Glomerular endothelial cell (primary cell): ENCODE results near the gene KRTAP5-10.

DNA sequence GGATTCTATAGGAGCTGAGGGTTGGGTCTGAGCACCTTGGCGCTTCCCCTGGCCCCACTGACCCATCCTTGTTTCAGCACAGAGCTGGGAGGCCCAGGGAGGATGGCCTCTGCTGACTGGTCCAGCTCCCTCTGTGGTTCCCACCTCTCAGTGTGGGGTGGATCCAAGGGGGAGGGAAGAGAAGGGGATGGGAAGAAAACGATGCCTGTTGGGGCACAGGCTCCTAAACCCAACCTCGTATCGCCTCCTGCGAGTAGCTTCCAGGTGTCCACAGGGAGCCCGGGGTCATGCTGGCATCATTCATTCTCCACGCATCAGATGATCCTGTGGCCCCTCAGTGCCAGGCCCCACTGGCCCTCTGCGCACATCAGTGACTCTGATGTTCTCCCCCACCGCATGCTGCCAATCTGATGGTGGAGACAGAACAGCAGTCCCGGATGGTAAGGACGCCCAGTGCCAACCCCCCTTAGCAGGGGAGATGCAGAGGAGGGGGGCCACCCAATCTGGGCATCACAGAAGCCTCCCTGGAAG lies 5.1 kb downstream of the MYEOV start:
- RAMPAGE, long total RNA, result no peak

- RAMPAGE, long total RNA, result no peak
Observed at GRCh38 chr11:69321992-69322575, 28.1 kb downstream of the MYEOV start.

DNA sequence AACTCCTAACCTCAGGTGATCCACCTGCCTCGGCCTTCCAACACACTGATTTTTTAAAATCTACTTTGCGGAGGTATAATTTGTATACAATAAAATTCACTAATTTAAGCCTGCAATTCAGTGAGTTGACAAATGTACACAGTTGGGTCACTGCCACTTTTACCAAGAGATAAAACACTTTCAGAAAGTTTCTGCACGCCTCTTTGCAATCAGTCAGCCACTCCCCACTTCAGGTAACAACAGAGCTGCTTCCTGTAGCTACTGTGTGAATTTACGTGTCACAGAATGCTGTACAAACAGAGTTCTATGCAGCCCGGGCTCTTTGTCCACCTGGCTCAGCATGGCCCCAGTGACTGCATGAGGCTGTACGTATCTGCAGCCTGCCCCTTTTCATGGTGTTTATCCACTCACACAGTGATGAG lies 43.1 kb downstream of the MYEOV start:
- RAMPAGE, long total RNA, result no peak

DNA sequence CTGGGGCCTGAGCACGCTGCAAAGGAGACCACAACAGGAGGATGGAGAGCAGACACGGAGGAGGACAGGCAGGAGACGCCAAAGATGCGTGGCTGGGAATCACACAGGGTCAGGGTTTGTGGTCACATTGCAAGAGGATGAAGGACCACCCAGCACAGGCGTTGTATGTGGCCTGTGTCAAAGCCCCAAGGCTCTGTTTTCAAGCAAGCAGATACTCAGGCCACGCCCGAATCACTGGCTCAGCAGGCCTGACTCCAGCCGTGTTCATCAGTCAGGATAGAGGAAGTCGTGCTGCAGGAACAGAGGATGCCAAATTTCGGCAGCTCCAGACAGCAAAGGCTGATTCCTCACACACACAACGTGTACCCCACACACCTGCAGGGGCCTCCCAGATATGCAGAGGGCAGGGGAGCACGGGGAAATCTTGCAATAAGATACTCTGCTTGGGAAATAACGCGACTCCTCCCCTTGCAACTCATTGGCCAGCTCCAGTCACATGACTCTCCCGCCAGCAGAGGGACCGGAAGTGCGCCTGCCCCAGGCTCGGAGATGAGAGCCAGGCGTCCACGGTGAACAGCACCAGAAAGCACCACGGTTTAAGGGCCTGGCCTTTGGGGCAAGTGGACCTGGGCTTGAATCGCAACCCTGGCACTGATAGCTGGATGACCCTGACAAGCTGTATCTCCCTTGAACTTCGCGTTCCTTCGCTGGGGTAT lies 88.2 kb downstream of the MYEOV start:
- RAMPAGE, long total RNA, result no peak

DNA sequence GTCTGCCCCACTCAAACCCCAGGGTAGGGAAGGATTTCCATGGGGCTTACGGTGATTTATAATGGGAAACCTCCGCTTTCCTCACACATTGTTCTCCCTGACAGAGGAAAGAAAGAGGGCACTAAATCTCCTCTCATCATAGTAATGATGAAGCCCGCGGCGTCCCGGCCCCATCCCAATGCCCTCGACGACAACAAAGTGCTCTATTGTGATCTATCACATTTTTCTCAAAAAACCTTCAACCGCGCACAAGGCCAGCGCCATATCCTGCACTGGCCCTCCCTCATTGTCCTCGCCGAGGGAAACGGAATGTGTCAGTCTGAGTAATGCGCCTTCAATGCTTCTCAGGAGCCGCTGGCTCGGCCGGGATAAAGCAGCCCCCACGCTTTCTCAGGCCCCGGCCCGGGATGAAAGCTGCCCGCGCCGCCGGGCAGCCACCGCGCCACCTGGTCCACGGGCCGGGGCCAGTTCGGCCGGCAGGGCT lies 169.7 kb upstream of the CCND1 start:
- RAMPAGE, long total RNA, result no peak

GRCh38 chr11:69483406-69483765 lies 157.6 kb upstream of the CCND1 start:
- RAMPAGE, long total RNA, result no peak

DNA sequence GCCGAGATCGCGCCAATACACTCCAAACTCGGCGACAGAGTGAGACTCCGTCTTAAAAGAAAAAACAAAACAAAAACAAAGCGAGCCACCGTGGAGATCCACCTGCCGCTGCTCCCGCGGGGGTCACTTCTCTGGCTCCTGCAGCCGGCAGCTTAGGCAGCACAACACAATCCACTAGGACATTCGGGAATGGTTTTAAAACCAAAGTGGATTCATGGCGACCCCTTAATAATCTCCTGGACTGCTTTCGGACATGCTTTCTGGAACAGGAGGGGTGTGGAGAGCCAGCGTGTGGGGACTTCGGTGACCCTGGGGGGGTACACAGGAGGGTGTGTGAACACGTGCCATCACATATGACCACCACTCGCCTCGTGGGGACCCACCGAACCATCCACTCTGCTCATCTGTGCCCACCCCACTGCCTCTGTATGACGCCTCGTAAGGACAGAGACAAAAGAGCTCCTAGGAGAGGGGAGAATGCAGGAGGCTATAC lies 9.0 kb downstream of the LTO1 start:
- RAMPAGE, long total RNA, result no peak

GRCh38 chr11:69666797-69667435 lies 8.2 kb downstream of the LTO1 start:
- RAMPAGE, long total RNA, result no peak

DNA sequence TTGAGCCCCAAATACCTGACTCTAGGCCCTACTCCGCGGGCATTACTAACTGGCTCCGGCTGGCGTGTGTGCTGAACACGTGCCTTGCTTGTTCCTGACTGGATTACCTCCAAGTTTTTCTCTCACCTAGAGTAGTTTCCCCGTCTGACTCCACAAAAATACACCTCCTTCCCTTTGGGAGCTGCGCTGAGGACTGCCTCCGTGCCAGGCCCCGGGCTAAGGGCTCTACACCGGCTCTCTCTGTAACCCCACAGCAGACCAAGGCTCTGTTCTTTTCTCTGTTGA lies 61.7 kb downstream of the ANO1 start:
- RAMPAGE, long total RNA, result no peak

- RAMPAGE, long total RNA, result no peak
Observed at GRCh38 chr11:70161454-70162120, 41.5 kb upstream of the FADD start.

DNA sequence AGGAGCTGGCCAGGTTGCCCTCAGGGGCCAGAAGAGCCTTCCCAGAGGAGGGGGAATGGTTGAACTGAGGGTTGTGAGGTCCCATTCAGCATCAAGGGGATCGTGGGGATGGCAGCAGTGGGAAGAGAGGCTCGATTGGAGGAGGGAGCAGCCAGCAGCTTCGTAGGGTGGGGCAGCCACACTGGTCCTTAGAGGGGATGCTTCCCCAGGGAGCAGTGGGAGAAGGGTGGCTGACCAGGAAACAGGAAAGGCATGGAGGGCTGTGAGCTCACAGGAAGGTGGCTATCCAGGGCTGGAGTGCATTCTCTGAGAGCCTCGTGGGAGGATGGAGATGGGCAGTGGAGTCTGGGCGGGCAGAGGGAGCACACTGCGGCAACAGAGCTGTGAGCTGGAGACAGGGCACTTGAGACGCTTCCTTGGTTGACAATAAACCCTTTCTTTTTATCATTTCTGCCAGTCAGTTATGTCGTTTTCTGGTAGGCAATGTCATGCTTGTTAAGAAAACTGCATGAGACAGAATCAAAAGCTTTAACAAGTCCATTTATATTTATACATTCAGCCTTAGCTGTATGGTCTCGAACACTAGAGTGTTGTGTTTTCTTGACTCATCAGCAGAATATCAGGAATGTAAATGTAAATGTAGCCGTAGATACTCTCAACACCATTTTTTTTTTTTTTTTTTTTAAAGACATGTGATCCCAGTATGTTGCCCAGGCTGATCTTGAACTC lies 31.8 kb downstream of the PPFIA1 start:
- RAMPAGE, long total RNA, result no peak

DNA sequence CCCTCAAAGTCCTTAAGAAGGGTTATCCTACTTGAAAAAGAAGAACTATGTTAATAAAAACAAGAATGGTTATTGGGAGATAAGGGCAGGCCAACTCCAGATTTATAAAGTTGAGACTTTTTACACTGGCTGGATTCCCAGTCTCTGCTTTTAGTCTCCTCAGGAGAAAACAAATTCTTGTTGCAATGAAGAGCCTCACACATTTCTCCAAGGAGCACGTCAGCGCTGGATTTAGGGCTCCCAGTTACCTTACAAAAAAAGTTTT lies 34.1 kb upstream of the CTTN start:
- RAMPAGE, long total RNA, result no peak

DNA sequence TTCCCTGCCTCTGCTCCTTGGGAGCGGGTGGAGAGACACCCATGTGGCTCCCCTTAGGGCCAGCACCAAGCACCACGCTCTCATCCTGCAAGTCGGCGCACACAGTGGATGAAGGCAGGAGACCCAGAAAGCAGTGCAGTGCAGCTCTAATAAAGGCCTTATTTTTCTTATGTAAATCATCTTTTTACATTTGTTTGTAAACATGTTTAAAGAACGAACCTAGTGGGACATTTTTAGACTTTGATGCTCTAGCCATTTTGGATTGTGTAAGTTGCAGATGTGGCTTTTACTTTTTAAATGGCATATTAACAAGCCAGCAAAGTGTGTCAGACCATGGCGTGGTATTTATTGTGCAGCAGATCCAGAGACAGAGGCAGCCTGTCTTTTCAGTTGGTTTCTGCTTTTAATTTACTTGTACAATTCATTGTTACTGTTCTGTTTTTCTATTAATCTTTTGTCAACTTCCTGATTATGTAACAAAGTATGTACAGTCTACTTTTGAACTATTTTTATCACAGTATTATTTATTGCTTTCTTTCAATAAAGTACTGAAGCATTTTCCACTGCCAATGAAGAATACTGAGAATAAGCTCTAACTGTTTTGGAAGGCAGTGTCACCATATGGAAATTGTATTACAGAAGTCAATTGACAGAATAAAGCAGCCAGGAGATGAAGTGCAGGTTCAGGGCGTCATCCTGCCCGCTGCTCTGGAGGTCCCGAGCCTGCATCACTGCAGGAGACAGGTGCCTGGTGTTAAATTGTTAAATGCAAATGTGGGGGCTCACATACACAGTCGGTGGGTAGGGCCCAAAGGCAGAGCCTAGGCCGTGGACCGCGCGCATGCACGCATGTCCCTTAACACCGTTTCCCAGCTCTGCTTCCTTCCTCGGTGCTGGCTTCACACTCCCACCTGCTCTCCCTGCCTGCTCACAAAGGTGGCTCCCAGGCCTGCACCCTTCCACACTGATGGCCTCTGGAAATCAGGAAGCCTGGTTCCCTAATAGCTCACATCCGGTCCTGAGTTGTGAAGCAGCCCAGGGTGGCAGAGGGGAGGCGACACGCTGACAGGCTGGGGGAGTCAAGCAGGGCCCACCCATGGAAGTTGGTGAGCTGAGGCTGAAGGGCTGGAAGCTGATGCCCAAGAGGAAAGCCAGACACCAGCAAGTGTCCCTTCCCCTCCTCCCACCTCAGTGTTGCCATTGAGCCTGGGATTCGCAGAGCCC lies 14.1 kb upstream of the CTTN start:
- RAMPAGE, long total RNA, result no peak

- RAMPAGE, long total RNA, result no peak
Observed at GRCh38 chr11:70400521-70401176, 2.3 kb downstream of the CTTN start.

- RAMPAGE, long total RNA, result no peak
Observed at GRCh38 chr11:70902056-70902617, 350.2 kb downstream of the SHANK2 start.

- RAMPAGE, long total RNA, result no peak
Observed at GRCh38 chr11:71240763-71241814, 11.3 kb downstream of the SHANK2 start.

DNA sequence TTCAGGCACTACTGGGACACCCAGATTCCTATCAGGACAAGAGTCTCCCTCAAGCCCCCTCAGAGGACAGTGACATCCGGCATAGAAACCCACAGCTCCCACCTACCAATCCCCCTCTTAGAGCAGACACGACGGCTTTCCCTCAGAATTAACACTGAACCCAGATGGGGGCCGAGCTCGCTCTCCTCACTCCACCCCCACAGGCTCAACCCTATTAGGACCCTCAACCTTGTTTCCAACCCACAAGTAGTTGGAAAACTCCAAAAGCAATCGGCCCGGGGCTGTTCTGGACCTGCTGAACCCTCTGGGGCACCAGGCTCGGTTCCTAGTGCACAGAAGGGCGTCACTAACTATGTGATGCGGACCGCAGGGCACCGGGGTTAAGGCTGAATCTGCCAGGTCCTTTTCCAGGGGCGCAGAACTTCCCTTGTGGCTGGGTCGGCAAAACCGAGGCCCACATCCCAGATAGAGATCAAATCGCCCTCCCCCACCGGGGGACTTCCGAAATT lies 1.9 kb downstream of the SHANK2 start:
- RAMPAGE, long total RNA, result no peak

DNA sequence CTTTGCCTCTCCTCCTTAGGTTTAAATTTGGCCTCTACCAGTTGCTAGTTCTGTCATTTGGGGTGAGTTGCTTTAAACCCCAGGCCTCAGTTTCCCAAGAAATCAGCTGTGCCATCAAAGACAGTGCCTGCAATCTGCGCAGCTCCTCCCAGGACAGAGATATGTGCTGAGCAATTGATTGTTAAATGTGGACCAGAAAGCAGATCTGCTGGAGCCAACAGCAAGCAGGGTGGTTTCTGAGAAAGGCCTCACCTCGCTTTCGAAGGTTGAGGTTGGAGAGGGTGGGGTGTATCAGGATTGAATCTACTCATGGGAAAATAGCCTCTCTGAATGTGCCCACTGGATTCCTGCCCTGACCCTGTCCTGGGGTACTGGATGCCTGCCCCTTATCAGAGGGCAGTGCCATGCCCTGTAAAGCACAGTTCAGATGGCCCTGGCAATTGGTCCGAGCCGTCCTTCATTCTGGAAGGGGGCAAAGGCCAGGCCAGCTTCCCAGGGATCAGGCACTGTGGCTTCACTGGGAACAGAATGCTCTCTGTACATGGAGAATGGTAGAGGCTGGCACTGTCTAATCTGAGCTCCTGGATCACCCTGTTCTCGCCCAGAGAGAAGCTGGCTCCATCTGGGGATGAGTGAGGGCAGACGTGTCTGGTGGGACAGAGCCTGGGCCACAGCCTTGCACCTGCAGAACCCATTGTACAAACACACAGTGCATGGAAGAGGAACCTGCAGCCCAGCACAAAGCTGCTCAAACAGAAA lies 15.3 kb downstream of the DHCR7 start:
- RAMPAGE, long total RNA, result no peak

DNA sequence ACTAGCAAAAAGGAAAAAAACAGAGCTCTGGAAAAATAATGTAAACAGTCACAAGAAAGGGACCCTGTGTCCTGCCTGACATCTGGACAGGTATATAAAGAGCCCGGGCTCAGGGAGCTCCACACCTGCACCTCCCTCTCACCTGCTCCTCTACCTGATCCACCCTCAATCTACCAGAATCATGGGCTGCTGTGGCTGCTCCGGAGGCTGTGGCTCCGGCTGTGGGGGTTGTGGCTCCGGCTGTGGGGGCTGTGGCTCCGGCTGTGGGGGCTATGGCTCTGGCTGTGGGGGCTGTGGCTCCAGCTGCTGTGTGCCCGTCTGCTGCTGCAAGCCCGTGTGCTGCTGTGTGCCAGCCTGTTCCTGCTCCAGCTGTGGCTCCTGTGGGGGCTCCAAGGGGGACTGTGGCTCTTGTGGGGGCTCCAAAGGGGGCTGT lies at the start of gene KRTAP5-10:
Gene KRTAP5-10 (plus strand): TSS at position 157 of the 433 bp plus-strand sequence.
- RAMPAGE, long total RNA, result no peak

DNA sequence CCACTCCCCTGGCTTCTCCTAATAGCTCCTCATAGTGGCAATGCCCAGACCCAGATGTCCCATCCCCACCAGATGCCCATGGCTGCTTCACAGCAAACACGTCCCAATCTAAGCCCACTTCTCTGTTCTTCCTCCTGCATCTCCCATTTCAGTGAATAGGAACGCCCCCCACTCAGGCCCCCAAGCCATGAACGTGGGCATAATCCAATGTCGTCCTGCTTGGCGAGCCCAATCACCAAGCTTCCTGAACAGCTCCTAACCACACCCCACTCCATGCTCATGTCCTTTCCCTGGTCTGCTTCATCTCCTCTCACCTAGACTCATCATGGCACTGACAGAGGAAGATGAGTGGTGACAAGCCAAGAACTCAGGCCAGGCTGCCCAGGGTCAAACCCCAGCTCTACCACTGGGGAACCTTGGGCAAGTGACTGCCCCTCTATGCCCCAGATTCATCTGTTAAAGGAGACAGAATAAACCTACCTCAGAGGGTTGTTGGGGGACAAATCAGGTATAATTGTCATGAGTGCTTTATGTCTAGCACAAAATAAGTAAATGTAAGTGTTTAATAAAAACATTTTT lies 9.0 kb downstream of the IL18BP start:
- RAMPAGE, long total RNA, result no peak